Aorta (tissue), 1 donor: ENCODE measurements around the genes TSSC4 and OSBPL5.

GRCh38 chr11:2373699-2374082, 3.4 kb upstream of the CD81 start:
- PRO-cap: no peak

DNA sequence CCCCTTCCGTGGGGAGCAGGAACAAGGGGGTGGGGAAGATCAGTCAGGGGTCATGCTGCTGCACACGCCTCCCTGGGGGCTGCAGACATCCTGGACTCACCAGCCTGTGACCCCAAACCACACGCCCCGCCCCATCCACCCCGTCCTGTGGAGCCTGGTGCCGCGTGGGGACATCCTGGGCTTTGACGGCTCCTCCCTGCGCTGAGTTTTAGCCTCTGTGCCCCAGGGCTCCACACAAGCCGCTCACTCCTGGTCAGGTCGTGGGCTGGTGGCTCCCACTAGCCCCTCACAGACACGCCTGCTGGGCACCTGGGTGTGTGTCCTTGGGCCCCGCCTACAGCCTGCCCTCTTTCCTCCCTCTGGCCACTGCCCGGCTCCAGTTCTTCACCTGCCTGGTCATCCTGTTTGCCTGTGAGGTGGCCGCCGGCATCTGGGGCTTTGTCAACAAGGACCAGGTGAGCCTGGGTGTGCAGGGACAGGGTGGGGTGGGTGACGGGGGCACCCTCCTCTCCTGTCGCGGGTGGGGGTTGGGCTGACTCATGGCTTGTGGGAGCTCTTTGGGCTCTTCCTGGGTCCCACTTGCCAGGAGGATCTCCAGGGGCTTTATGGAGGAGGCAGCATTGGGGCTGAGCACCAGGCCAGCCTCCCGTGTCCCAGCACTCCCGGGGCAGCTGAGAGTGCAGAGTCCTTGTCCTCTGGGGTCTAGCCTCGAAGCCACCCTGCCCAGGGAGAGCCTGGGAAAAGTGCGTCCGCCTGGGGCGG, 5.8 kb upstream of the TSSC4 start:
- PRO-cap: no peak

GRCh38 chr11:2399996-2400883, at the start of gene TSSC4:
Gene TSSC4, plus strand, starts transcription at chr11:2400750.
- PRO-cap: bidirectional peak, plus-strand start at chr11:2400233, minus-strand start at chr11:2400282; unidirectional peak, plus-strand start at chr11:2400748

DNA sequence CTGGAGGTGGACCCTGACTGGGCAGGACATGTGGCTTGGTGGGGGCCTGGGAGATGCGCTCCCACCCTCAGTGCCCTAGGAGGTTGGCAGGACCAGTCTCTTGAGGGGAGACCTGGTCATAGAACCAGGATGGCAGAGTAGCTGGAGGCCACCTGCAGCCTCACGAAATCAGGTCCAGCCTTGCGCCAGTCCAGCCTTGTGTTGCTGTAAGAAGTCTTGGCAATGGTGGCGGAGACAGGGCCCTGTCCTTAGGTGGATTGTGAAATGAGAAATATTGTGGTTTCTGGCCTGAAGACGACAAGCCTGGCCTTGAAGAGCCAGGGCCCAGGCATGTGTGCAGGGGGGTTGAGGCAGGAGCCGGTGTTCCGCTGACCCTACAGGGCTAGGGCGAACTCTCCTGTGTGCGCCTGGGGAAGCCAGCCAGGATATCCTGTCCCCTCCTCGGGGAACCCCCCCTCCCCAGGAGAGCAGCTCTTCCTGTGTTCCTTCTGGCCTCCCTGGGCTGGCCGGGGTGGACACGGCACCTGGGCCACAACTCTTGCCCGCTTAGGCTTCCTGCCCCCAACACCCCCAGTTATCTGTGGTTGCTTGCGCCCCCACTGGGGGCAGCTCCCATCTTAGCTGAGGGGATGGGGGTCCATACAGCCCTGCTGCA, 2.8 kb downstream of the KCNQ1 start:
- PRO-cap: no peak

GRCh38 chr11:2547855-2548449, 103.1 kb downstream of the KCNQ1 start:
- PRO-cap: no peak

DNA sequence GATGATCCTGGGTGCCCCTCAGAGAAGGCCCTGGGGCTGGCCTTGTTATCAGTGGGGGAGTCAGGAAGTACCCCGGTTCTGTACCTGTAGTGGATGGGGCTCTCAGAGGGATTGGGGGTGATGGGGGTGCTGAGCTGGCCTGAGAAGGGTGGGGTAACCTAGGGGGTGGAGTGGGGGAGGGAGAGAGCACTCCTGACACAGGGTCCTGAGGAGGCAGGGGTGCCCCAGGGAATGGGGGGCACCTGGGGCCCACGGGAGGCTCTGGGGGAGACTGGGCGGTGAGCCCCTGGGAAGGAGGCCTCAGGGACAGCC, 122.0 kb downstream of the KCNQ1 start:
- PRO-cap: no peak

DNA sequence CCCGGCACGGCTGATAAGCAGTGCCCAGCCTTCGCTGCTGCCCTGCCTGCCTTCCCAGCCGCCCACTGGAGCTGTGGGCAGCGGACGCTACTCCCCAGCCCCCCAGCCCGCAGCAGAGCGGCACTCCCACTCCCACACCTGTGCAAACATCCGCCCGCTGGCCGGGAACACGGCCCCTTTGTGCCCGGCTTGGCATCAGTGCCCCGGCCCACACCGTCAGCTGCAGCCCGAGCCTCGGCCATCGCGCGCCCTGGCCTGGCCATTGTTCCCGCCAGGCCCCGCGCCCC, 130.2 kb downstream of the KCNQ1 start:
- PRO-cap: no peak

DNA sequence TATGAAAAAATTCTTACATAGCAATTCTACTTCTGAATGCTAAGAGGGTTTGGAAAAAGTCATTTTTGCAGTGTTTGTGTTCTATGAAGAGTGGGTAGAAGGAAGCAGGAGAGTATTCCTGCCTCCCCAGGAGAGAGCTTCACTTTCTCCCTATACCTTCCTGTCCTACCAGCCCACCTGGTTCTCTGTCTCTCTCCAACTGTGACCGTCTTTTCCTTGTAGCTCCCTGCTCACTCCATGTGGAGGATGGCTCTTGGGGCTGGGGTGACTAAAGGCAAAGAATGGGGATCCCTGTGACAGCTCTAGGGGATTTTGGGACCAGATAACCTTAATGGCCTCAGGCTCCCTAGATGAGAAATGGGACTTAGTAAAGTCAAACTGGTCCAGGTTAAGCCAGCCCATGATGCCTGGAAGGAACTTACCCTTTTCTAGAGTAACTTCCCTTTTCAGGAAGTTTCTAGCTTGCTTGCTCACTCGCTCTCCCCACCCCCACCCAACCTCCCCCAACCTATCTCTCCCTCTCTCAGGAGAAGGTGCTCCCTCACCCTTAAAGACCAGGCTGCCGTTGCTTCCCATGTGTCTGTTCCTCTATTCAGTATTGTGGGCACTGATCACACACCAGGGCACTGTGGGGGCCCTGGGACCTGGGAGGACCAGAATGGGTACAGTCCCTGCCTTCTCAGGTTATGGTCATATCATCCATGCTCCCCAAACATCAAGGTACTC, 204.3 kb downstream of the CDKN1C start:
- PRO-cap: no peak

GRCh38 chr11:2737704-2738364, 147.7 kb downstream of the CDKN1C start:
- PRO-cap: no peak

DNA sequence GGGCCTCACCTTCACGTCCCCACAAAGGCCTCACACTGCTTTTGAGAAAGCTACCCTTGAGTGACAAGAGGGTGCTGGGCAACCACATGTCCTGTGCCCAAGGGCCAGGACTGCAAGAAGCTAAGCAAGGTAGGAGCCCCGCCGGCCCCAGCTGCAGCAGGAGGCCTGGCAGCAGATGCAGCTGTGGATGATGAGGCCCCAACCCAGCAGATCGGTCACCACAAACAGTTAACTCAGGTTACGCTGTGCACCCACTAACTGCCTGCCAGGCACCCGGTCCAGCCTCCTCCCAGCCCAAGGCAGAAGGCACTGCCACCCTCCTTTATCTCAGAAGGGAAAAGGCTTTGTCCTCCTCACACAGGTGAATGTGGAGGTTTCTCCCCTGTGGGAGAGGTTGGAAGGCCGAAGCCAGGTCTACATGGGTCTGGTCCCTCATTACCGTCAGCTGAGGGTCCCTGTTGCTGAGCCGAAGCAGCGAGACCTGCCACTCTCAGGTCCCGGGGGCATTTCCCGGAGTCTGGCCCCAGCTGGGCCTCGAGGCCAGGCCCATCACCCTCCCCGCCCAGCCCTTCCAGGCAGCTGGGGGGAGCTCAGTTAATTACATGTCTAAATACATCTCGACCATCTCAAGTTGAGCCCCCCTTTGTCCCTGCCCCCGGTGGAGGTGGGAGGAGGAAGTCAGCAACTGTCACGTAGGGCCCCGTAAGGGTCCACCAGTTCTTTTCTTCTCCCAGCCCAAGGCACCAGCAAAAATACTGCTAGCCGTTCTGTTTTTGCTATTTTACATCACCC, 3.8 kb downstream of the CDKN1C start:
- PRO-cap: no peak

DNA sequence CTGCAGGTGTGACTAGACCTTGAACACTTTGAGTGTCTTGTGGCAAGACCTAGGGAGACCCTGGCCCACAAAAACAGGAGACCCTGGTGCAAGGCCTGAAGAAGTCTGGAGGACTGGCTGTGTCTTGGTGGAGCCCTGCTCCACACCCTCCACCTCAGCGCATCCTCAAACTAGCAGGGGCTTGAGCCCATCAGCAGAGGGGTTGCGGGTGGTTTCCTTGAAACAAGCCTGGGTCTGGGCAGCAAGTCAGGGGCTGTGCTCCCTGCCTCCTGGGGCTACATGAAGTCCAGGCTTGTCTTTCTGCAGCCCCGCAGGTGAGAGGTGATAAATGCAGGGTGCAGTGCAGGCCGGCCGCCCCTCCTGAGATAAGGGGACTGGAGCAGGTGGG, 2.9 kb downstream of the CDKN1C start:
- PRO-cap: no peak

DNA sequence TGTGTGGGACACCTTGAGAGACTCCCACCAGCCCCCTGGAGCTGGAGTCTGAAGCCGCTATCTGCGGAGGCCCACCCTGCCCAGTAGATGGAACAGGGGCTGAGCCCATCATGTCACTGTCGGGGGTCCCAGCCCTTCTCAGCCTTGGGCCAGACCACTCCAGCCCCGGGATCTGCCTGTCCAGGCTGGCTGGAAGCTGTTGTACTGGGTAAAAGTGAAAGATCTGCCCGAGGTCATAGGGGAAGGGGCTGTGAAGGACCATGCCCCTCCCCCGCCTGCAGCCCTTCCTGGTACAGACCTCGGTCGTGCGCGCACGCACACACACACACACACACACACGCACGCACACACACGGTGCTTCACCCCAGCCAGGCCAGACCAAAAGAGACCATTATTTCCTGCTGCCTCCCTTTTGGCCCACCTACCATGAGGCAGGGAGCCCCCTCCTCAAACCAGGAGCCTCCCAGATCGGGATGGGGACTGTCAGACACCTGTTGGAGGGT, 1.0 kb upstream of the CDKN1C start:
- PRO-cap: no peak

DNA sequence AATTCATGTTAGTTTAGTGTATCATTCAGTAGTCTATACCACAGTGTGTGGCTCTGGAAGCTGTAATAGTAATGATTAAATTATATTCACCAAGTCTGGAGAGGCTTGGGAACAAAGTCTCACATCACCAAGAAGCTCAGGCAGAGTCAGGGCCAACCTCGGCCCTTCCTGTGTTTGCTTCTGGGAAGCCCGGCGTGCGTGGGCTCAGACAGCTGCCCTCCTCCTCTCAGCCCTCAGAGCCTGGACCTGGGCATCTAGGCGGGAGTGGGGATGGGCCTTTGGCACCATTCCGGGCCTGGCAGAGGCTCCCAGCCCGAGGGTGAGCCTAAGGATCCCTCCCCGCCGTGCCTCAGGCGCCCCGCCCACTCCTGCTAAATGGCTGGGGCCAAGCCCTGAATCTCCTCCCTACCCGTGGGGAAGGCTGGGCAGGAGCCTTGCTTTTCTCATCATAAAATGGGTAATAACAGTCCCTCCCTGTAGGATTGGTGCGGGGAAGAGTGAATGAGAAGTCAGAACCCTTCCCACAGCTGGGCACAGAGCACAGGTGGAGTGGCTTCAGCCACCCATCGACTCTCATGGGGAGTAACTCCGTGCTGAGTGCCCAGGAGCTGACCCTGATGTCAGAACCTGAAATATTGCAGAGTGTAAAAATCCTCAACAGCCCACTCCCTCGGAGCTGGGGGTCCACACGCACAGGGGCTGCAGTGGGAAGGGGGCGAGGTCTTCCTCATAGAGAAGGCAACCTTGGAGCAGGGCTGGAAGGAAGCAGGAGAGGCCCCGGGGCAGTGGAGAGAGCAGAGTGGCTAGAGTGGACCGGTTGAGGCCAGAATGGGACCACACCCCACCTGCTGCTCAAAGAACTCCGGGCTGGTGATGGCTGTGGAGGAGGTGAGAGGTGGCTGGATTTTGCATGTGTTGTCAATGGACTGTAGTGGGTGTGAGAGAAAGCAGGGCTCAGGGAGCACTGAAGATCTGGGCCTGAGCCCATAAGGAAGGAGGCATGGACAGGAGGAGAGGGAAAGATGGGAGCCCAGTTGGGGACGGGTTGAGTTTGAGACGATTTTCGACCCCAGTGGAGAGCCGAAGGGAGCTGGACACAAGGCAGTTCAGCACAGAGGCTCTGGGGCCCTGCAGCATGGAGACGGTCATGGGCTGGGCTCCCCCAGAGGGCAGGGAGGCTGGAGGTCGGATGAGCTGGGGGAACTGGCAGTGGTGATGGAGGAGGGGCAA, 2.4 kb downstream of the SLC22A18 start:
- PRO-cap: no peak

- PRO-cap: bidirectional peak, plus-strand start at chr11:2929540, minus-strand start at chr11:2929420
Measured at GRCh38 chr11:2929461-2930029, 325 bp upstream of the PHLDA2 start.

- PRO-cap: no peak
Measured at GRCh38 chr11:2945319-2945961, 16.2 kb upstream of the PHLDA2 start.

- PRO-cap: no peak
Measured at GRCh38 chr11:2988580-2989034, 3.5 kb downstream of the NAP1L4 start.

GRCh38 chr11:2992641-2993300, 642 bp upstream of the NAP1L4 start:
- PRO-cap: no peak

- PRO-cap: no peak
Measured at GRCh38 chr11:3041519-3042143, 15.6 kb downstream of the CARS1 start.

DNA sequence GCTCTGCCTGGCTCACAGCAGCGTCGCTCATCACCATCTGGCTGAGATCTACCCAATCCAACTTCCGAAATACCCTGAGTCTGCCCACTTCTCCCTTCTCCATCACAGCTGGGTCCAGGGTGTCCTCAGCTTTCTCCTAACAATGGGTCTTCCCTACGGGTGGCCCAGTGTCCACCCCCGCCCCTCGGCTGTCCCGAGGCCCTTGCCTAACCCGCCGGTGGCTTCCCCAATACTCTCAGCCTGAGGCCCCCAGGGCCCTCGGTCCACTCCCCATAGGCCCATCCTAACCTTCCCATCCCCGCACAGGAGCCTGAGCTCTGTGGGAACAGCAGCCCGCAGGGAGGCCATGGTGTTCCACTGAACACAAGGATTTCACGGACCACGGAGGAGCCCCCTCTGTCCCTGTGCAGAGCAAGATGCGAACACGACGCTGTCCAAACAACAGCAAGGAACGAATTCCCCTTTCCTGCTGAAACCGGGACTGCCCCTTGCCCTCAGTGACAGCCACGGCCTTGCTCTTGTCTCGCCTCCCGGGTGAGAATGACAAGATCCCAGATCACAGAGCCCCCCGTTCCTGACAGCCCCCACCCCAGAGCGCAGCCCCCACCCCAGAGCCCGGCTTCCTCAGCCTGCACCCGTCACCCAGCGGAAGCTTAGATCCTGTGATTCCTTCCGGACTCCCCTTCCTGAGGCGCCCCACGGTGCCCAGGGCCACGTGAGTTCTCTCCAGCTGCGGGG, 48.8 kb upstream of the CARS1 start:
- PRO-cap: no peak

GRCh38 chr11:3164586-3165750, at the start of gene OSBPL5:
Gene OSBPL5, minus strand, starts transcription at chr11:3165310.
- PRO-cap: unidirectional peak, minus-strand start at chr11:3165048; bidirectional peak, plus-strand start at chr11:3165399, minus-strand start at chr11:3165299